Neutrophil (primary cell): ENCODE measurements around a stretch of chr20.

GRCh38 chr20:20369292-20369948, 1.5 kb downstream of the INSM1 start:
- PRO-cap, result no peak

- PRO-cap, result no peak
Measured at GRCh38 chr20:20710590-20711379, 1.7 kb downstream of the RALGAPA2 start.

- PRO-cap, result no peak
Measured at GRCh38 chr20:20711456-20711678, 1.1 kb downstream of the RALGAPA2 start.

- PRO-cap, result no peak
Measured at GRCh38 chr20:20713138-20713625, 738 bp upstream of the RALGAPA2 start.

- PRO-cap, result no peak
Measured at GRCh38 chr20:21102725-21103229, 23.1 kb upstream of the KIZ start.

GRCh38 chr20:21302602-21303088, 486 bp upstream of the XRN2 start:
- PRO-cap, result no peak

DNA sequence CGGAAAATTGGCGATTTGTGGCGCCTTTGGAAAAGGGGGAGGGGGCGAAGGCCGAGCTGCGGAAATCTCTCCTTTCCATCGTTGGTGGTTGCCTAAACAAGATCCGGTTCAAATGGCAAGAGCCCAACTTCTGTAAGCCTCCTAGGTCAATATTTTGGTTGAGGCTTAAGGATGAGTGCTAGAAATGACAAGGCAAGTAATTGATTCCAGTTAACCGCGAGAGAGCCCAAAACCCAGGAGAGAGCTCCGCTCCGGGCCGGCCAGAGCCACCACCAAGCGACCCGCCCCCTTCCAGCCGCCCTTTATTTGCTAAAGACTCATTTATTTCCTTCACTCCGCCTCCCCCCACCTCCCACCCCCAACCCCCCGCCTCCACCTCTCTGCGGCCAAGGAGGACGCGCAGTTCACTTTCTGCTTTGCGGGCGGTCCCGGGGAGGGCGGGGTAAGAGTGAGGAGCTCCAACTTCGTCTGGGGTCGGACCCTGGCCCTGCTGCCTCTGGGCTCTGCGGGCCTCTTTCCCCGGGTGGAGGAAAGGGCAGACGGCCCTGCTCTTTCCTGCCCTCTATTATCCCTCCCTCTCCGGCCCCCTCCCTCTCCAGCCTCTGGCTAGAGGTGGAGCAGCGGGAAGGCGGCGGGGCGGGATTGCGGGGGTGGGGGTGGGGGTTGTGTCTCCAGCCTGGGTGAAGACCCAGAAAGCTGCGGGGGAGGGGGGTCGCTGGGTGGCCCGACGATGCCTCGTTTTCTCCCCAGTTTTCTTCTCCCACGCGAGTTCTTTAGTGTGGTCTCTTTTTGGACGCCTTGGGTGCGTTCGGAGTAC, 965 bp upstream of the NKX2-2 start:
- PRO-cap, result no peak

GRCh38 chr20:21564225-21564838, 50.5 kb upstream of the NKX2-2 start:
- PRO-cap, result no peak

- PRO-cap, result no peak
Measured at GRCh38 chr20:22371750-22372238, 212.6 kb downstream of the FOXA2 start.

GRCh38 chr20:22527004-22527448, 57.3 kb downstream of the FOXA2 start:
- PRO-cap, result no peak

GRCh38 chr20:22568710-22569333, 15.6 kb downstream of the FOXA2 start:
- PRO-cap, result no peak

DNA sequence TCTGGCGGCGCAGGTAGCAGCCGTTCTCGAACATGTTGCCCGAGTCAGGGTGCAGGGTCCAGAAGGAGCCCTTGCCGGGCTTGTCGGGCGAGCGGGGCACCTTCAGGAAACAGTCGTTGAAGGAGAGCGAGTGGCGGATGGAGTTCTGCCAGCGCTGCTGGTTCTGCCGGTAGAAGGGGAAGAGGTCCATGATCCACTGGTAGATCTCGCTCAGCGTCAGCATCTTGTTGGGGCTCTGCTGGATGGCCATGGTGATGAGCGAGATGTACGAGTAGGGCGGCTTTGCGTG, 2.0 kb downstream of the FOXA2 start:
- PRO-cap, result no peak

DNA sequence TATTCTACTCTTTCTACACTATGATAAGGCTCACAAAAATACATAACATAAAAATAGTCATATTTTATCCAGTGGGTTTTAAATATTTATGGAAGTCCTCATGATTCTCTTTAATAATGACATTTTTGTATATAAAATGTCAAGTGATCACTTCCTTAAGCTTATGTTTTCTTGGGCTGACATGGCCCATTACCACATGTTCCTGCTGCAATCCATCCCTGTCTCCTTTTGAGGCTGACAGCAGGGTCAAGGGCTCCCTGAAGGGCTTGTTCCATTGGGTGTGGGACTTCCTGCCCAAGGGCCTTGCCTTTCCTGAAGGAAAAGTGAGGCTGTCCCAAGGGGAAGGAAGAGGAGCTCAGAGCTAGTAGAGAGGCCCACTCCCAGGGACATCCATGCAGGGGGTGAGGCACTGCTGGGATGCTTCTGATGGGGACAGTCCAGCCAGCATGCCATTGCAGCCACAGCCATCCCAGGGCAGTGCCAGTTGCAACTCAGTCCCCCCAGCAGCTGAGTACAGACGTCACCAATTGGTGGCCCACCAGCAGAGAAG, 138.4 kb upstream of the FOXA2 start:
- PRO-cap, result no peak

- PRO-cap, result no peak
Measured at GRCh38 chr20:22792276-22792619, 207.9 kb upstream of the FOXA2 start.

DNA sequence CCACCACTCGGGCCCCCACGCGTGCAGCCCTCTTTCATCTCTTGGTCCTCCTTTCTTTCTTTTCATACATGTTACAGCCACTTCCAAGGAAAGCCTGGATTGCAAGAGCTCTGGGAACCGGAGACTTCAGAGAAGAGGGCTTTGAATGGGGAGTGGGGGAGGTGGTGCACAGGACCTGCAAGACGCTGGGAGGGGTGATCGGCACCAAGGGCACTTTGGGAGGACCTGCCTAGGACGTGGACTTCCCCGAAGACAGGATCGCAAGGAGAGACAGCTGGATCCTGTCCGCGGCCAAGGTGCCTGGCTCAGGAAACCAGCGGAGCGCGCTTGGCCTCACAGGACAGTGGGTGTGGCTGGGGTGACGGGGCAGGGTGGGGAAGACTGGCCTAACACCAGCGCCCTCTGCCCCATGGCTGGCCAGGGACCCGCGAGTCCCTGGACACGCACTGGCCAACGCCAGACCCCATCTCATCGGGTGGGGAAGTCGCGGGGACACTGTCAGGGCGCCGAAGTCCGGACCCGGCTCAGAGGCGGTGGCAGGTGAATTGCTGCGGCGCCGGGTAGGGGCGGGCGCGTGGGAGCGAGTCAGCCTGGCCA, 567 bp upstream of the THBD start:
- PRO-cap, result bidirectional peak, plus-strand start at position 527 of the sequence, minus-strand start at position 254 of the sequence

DNA sequence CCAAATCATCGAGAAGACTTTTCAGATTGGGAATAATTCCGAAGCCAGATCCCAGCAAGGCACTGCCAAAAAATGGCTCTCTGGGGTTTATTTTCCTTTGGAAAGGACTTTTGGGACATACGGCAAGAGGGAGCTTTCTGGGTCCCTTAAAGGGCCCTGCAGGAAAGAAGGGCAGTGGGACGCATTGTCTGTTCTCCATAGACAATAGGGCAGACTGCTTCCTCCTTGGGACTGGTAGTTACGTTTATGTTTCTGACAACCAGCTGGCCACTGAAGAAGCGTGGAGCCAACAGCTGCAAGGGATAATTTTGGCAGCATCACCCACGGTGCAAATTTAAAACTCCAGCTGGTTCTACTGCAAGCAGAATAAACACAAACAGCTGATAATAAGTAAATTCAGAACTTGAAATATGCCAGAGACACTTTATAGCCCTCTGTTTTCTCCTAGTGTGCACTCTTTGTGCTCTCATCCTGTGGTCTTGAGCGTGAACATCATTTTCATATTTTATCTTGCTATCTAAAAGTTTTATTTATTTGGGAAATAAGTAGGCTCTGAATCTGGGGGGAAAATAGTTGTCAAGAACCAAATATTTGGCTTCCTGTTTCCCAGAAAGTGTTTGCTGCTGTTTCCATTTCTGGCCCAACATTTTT, 12.2 kb upstream of the THBD start:
- PRO-cap, result no peak

GRCh38 chr20:23187651-23188177, 101.6 kb upstream of the CD93 start:
- PRO-cap, result no peak

- PRO-cap, result no peak
Measured at GRCh38 chr20:23456237-23457204, 3.8 kb upstream of the CST11 start.

- PRO-cap, result no peak
Measured at GRCh38 chr20:23879848-23880341, 347 bp upstream of the CST5 start.

- PRO-cap, result no peak
Measured at GRCh38 chr20:24469987-24470526, 628 bp downstream of the SYNDIG1 start.